Bile duct (tissue), 1 donor: ENCODE results near the gene SERPINH1.

- PRO-cap = no peak
Measured at GRCh38 chr11:75371838-75372284, 20.4 kb upstream of the ARRB1 start.

DNA sequence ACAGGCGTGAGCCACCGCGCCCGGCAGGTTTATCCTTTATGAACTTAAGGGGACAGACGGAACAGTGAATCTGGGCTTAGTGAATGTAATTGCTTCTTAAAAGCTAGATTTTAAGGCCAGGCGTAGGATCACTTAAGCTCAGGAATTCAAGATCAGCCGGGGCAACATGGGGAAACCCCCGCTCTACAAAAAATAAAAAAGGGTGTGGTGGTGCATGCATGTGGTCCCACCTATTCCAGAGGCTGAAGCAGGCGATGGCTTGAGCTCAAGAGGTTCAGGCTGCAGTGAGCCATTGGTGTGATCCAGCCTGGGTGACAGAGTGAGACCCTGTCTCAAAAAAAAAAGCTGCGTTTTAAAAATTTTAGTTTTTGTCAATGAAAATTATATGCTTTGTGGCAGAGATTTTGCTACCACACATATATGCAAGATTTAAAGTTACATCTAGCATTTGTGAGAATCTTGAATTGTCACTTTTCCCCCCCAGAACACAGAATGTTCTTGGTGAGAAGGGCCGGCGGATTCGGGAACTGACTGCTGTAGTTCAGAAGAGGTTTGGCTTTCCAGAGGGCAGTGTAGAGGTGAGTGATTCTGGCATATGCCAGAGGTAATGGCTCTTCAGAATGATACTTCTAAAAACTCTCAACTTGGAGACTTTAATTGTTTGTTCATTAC, 2.0 kb downstream of the RPS3 start:
- PRO-cap = no peak

DNA sequence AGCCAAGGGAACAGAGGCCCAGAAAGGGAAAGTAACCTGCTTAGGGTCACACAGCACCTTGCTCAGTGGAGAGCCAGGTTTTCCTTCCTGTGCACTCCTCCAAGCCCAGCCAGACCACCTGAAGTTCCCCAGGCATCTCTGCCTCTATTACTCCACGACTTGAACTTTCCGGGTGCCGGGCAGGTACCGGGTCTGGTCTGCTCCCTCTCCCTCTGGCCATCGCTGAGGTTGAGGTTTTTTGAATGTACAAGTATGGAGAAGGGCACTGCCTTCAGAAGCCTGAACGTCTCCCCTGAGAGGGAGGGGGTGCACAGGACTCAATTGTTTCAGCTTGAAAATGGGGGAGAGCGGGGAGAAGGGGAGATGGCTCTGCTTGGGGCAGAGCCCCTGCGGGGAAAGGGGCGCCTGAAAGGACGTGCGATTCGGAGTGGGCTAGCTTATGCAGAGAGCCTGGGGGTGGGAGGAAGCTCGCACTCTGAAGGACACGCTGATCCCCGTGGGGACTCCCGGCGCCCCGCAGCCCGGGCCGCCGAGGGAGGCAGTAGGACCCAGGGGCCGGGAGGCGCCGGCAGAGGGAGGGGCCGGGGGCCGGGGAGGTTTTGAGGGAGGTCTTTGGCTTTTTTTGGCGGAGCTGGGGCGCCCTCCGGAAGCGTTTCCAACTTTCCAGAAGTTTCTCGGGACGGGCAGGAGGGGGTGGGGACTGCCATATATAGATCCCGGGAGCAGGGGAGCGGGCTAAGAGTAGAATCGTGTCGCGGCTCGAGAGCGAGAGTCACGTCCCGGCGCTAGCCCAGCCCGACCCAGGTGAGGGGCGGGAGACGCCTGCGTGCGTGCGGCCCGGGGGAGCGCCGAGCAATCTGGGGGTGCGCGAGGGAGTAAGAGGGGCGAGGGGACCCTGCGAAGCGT, at the start of gene SERPINH1:
Gene SERPINH1 (plus strand): TSS at position 738 of the 906 bp plus-strand sequence.
- PRO-cap = bidirectional peak, plus-strand start at position 618 of the sequence, minus-strand start at position 574 of the sequence; bidirectional peak, plus-strand start at position 738 of the sequence, minus-strand start at position 806 of the sequence

- PRO-cap = no peak
Measured at GRCh38 chr11:75564814-75565985, 3.1 kb downstream of the SERPINH1 start.

GRCh38 chr11:75576376-75577057, 14.5 kb downstream of the SERPINH1 start:
- PRO-cap = bidirectional peak, plus-strand start at chr11:75576789, minus-strand start at chr11:75576593

DNA sequence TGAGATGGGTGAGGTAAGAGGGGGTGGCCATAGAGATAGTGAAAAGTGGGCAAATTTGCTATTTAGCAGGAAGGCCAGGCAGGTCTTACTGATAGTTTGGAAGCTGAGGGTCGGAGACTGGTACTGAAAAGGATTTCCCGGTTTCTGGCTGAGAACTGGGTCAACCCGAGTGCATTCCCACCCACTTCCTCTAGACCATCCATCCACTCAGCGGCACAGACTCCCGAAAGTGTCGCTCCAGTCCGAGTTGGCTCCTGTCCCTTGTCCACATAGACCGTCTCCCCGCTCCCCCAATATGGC, 20.7 kb downstream of the SERPINH1 start:
- PRO-cap = unidirectional peak, plus-strand start at position 202 of the sequence

- PRO-cap = unidirectional peak, plus-strand start at chr11:75583275; bidirectional peak, plus-strand start at chr11:75583510, minus-strand start at chr11:75583372
Measured at GRCh38 chr11:75583112-75583620, 21.1 kb downstream of the SERPINH1 start.

- PRO-cap = no peak
Measured at GRCh38 chr11:75715619-75715999, 2.0 kb upstream of the MOGAT2 start.

- PRO-cap = no peak
Measured at GRCh38 chr11:75771241-75772125, 2.9 kb downstream of the DGAT2 start.

DNA sequence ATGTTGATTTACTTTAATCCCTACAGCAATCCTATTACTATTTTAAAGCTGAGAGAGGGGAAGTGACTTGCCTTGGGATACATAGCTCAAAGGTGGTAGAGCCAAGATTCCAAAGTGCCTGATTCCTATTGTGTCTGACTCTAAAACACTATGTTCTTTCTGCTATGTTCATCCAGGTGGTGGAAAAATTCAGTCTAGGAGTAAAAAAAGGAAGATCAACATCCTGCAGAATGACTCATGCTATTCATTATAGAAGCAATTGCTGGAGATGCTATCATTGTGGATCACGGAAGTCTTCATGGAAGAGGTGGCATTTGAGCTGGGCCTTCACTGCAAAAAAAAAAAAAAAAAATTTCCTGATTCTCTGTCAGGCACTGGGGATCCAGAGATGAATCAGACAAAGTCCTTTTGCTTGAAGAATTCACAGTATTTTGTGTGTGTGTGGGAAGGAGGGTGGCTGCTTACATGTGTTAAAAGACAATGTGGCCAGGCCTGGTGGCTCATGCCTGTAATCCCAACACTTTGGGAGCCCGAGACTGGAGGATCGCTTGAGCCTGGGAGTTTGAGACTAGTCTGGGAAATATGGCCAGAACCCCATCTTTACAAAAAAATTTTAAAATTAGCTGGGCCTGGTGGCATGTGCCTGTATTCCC, 1.4 kb upstream of the UVRAG start:
- PRO-cap = no peak

GRCh38 chr11:75816553-75817227, 1.7 kb downstream of the UVRAG start:
- PRO-cap = no peak

DNA sequence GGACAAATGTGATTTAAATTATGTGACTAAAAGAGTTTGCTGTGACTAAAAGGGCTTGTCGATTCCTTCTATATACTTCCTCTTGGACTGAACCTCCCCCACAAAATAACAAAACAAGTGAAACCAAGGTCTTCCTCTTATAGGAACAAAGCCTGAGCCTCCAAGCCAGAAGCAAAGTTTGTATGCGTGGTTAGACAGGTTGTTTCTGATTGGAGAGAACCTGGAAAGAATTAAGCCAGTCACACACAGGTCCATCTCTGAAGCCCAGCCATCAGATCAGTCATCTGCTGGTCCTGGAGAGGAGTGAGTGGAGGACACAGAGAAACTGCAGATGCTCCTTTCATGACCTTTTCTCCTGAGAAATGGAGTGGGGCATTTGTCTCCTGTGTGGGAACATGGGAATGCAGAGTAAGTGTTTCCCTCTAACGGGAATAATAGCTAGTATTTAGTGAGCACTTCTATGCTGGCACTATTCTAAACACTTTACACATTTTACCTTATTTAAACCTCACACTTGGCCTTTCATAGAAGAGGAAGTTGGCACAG, 77.0 kb downstream of the UVRAG start:
- PRO-cap = no peak

DNA sequence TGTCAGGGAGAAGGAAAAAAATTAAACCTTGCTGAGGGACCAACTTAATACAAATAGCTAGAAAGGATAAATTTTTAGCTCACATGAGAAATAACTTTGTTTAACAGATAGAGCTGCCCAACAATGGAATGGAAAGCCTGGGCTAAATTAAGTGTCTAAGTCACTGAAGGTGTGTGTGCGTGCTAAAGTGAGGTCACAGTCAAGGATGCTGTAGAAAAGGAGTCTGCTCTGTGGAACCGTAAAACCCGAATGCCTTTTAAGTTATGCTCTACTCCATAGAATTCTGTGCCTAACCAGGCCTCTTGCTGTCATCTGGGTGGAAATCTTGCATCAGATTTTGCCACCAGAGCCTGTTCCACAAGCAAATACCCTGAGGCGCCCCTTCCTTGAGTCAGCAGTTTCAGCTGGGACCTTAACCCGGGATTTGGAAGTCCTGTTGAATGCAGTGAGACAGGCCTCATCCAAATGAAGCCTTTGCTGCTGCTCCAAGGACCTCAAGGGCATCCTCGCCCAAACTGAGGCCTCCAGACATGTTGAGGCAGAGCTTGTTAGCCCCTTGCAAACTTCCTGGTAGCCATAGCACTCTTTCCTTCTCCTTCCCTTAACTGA, 109.8 kb downstream of the WNT11 start:
- PRO-cap = no peak

DNA sequence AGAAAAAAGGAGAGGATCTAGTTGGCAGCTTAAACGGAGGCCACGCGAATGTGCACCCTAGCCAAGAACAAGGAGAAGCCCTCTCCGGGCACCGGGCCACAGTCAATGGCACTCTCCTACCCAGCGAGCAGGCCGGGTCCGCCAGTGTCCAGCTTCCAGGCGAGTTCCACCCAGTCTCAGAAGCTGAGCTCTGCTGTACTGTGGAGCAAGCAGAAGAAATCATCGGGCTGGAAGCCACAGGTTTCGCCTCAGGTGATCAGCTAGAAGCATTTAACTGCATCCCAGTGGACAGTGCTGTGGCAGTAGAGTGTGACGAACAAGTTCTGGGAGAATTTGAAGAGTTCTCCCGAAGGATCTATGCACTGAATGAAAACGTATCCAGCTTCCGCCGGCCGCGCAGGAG, 65.3 kb downstream of the WNT11 start:
- PRO-cap = no peak

- PRO-cap = no peak
Measured at GRCh38 chr11:76151141-76151501, 55.2 kb downstream of the WNT11 start.

- PRO-cap = no peak
Measured at GRCh38 chr11:76209134-76210414, 3.3 kb upstream of the WNT11 start.

GRCh38 chr11:76371195-76371538, 9.8 kb downstream of the THAP12 start:
- PRO-cap = no peak

- PRO-cap = no peak
Measured at GRCh38 chr11:76391951-76392317, 10.8 kb downstream of the GVQW3 start.

- PRO-cap = unidirectional peak, plus-strand start at chr11:76604520
Measured at GRCh38 chr11:76604417-76604657, 66.2 kb downstream of the LRRC32 start.

GRCh38 chr11:76610661-76611545, 59.6 kb downstream of the LRRC32 start:
- PRO-cap = no peak